GM23248 (cell line): Measurements from ENCODE around the gene TMPRSS11B.

DNA sequence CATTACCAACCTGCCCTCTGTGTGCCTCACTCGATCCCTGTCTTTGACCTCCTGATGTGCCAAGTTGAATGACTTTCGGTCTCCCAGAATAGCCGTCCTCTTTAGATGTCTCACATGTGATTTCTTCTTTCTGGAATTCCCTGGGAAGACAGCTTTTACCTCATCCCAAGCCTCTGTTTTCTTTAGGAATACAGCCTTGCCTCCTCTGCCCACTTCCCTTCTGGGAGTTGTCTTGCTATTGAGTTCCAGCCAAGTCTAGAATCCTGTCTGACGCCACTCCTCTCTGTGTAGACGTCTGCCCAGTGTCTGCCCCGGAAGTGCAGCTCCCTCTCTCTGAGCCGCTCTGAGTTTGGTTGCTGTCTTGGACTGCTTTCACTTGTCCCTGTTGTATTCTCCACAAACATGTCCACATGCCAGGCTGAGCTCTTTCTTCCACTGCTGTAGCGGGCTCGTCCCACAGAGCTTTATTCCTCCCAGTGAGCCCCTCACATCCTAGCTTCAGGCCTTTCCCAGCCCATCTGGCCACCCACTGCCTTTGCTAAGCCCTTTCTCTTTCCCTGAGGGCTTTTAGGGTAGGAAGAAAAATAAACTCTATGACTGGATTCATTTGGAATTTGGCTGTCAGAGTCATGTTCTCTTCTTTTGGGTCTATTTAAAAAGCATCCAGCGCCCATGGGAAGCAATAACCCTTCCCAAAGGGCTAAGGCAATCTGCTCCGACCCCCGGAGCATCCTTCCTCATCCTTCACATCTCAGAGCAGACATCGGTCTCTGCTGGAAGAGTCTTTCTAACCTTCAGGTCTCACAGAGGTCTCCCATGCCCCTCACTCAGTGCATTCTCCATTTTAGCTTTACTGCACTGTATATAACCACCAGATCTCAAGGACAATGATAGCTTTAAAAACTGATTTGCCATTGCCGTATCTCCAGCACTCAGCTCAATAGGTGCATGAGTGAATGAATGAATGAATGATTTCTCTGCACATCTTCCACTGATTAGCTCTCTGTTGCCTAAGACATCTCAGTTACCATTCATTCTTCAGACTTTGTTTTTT lies 9.1 kb upstream of the IGFBP7 start:
- RAMPAGE, long total RNA: no peak

- RAMPAGE, long total RNA: no peak
These were observed 391.7 kb upstream of the IGFBP7 start for GRCh38 chr4:57501871-57502207.

GRCh38 chr4:61767224-61767882 lies 567.2 kb downstream of the ADGRL3 start:
- RAMPAGE, long total RNA: no peak

GRCh38 chr4:63532847-63533235 lies 876.4 kb downstream of the TECRL start:
- RAMPAGE, long total RNA: no peak

- RAMPAGE, long total RNA: no peak
These were observed 2.3 kb downstream of the TECRL start for GRCh38 chr4:64406902-64407430.

DNA sequence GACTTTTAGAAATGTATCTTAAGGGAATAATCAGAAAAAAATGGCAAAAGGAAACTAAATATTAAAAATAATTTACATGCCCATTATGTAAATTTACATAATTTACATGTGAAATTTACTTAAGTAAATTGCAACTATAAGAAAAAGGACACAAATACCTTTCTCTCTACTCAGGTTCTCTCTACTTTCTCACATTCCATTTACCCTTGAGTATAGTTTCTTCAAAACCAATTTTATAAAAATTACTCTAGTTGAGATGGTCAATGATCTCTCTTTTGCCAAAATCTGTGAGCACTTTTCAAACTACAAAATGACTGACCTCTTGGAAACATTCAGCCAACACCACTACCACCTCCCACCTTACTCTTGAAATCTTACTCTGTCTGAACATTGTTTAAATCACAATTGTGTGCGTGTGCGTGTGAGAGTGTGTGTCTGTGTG lies 337.2 kb downstream of the EPHA5 start:
- RAMPAGE, long total RNA: no peak

- RAMPAGE, long total RNA: no peak
These were observed 1.3 kb downstream of the CENPC start for GRCh38 chr4:67543939-67544475.

DNA sequence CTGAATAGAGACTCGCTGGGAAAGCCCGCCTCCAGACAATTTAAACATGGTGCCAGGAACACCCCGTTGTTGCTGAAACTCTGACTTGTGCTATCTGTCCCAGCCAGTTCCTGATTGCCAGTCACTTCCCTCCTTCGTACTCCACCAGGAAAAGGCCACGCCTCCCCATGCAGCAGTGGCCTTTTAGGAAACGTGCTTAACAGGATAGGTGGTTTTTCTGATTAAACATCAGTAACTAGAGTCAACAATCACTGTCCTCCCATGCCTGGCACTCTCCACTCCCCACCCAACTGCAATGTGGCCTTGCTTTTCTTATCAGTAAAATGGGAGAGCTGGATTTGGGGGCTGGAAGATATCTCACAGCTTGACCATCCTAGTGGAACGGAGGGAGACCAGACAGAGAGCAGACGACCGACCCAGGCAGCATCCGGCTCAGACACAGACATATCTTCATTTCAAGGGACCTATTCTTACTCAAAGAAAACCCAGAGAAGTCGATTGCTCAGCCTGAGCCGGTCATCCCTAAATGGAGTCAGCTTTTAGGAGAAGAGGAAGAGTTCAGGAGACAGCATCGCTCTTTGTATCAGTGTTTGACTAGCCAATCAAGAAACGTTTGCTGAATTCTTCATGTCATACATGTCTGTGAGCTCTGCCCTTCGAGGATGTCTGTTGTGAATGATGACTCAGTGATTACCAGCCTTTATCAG lies 12.7 kb upstream of the UBA6 start:
- RAMPAGE, long total RNA: no peak

DNA sequence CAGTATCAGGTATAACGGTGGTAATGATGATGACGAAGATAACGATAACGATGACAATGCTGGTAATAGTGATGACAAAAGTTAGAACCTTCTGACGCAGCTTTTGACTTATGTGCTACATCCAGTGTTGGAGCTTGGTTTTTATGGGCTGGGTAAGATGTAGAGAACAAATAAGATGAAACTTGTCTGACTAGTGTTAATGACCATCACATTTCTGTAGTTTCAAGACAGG lies at the start of gene TMPRSS11B:
Gene TMPRSS11B (minus strand): TSS at position 117 of the 232 bp plus-strand sequence.
- RAMPAGE, long total RNA: no peak

DNA sequence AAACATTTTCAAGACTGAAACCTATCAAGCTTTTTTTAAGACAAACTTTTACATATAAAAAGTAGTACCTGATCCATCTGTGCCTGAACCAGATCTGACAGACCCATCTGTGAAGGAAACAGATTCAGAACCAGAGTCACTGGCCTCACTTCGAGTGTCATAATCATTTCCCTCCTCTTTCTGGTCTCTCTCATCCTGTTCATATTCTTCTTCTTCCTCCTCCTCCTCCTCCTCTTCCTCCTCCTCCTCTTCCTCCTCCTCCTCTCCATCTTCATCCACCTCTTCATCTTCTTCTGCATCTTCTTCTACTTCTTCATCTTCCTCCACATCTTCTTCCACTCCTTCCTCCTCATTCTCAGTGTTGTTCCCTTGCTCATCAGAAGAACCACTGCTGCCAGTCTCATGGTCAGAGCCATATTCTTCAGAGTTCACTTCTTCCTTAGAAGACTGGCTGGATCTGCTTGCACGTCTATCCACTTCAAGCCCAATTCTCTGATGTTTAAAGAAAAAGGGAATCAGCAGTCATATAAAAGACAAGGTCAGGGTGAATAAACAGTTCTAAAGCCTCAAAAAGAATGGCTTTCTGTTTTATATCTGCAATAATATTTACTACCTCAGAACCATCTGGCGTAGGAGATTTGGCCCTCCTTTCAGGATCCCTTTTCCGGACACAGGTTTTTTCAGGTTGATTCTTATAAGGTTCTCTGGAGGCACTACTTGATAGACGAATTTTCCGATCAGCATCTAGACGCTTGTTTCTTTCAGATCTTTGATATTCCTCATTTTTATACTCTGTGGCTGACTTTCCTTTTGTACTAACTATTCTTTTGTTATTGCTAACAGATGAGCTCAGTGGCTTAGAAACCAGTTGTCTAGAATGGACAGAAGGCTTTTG lies 12.7 kb downstream of the YTHDC1 start:
- RAMPAGE, long total RNA: no peak

DNA sequence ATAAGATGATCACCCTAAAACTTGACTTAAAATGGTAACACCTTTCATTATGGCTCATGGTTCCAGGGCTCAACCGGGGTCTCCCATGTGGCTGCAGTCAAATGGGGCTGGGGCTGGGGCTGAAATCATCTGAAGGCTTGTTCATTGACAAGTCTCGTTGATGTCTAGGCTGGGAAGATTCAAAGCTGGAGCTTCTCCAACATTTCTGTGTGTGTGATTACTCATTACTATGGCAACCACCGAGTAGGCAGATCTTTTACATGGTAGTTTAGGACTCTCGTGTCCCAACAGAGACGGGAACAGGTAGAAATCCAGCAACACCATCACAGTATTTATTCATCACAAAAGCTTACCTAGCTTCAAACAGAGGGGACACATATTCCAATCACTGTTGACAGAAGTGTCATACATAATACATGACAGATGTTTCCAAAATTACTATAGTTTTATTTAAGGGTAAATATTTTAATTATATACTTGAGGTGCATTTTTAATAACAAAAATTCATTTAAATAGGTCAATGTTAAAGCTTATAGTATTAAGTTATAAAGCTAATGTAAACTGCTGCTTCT lies 7.7 kb downstream of the YTHDC1 start:
- RAMPAGE, long total RNA: no peak

GRCh38 chr4:68373397-68373891 lies 23.6 kb upstream of the YTHDC1 start:
- RAMPAGE, long total RNA: no peak

GRCh38 chr4:68406871-68407687 lies 40.2 kb upstream of the TMPRSS11E start:
- RAMPAGE, long total RNA: no peak

- RAMPAGE, long total RNA: no peak
These were observed 23.6 kb downstream of the UGT2B15 start for GRCh38 chr4:68646603-68647513.

DNA sequence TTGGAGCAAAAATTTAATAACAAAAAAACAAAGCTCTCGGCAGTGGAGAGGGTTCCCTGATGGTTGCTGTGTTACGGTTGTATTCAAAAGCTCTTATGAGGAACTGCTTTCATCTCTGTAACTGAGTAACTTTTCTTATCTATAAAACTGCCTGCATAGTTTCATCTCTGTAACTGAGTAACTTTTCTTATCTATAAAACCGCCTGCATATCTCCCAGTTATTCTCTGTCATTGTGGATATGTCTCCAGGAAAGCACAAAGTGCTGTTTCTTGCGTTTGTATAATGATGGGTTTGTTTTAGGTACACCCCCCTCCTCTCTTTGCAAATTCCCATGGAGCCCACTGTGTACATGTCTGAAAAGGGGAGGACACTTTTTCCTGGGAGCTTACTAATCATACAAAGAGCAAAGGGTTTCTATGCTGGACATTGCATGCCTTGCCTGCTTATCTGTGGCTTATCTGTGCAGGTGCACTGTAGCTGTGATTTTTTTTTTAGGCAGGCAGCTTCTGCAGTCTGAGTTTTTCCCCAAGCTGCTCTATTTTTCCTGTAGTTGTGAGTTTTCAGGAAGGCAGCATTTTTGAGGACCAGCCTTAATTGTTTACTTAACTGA lies 62.6 kb upstream of the UGT2B15 start:
- RAMPAGE, long total RNA: no peak

DNA sequence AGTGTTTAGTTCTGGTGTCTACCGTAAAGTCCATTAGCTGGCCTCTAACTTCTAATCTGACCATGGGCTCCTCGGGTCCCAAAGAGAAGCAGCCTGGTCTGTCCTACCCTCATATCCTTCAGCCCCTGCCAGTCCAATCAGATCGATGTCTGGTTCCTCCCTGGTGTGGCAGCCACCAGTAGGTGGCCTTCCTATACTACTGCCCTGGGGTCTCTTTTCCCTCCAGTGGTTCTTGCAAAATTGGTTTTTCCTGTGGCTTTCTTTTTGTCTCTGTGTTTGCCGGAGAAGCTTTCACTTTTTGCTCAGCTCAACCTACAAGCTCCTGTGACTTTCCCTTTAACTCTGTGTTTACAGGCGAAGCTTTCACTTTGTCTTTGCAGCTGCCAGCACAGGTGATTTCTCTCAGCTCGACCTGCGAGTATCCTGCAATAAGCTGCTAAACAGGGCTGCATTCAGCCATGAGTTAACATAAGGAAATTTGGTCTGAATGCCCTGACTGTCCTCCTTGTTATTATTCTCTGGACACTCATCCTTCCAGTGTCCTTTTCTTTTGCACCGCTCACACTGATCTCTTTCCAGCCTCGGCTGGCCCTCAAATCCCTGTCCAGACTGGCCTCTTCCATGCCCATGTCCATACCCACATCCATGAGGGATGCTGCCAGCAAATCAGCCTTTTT lies 46.7 kb downstream of the UGT2A3 start:
- RAMPAGE, long total RNA: no peak

- RAMPAGE, long total RNA: no peak
These were observed 370 bp upstream of the UGT2A3 start for GRCh38 chr4:68951972-68952376.

DNA sequence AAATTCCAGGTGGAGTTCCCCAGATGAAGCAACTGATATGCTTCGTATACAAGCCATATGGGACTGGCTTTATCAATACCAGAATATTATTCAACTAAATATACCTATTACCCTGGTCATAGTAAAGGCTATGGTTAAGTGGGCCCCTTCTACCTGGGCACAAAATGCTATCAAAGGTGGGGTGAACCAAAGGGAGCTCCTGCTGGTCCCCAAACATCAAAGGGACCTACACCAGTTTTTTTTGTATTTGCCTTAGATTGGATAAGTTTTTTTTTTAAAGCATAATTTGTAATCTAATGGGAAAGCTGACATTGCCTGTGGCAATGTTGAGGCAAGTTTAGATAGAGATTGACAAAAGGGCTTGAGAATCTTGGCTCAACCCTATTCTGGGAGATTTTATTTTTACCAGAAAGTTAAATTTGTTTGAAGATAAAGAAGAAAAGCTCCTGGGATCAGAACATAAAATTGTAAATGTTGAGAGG lies 9.4 kb upstream of the UGT2A3 start:
- RAMPAGE, long total RNA: no peak

DNA sequence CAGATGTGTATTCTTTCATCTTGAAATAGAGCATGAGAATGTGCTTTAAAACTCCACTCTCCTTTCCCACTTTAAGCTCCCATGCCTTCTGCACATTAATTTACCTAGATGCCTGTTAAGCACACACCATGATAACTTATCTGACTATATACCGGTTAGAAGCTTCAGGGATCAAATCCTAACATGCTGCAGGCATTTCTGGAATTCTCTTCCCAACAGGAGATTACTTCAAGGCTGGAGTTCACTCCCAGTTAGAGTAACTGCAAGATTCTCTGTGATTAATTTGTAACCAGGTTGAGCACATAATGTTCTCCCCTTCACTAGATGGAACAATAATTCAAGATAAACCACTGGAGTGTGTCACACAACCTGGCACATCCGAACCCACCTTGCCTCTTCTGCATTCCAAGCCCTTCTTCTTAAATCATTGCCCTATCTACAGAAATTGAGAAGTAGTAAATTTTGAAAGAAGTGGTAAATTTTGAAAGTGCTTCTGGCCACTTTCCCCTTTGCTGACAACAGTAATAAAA lies 11.8 kb upstream of the UGT2A3 start:
- RAMPAGE, long total RNA: no peak

- RAMPAGE, long total RNA: no peak
These were observed 35.4 kb upstream of the UGT2B7 start for GRCh38 chr4:69060900-69061286.